HTERT-HM (cell line): ENCODE data around the gene JMJD7.

DNA sequence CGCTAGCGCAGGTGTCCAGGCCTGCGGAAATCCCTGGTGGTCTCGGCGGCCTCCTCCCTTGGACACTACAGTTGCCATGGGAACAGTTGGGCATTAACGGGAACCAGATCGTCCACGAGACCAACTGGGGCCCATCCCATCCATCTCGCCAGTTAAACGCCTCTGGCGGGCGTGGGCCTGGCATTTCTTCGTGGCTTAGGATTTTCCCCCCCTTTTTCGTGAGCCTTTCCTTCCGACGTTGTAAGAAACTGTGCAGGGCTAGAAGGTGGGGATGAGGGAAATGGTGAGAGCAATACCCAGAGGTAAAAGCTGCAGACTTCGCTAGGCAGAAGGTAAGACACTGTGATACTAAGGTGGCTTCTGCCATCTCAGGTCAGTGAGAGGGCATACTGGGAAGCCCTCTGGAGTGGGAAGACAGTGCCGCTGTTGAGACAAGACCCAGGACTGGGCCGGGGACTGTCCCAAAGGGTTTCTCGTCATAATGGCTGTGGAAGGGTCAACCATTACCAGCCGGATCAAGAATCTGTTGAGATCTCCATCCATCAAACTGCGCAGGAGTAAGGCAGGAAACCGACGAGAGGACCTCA, 604 bp downstream of the MAPKBP1 start:
- RRBS = 8% methylated on average over 3 of the region's 24 CpGs

- RRBS = under 1% methylated on average over 14 of the region's 54 CpGs
Measured at GRCh38 chr15:41828007-41828841, at the start of gene JMJD7. Gene JMJD7, plus strand, starts transcription at chr15:41828092.

GRCh38 chr15:41862710-41863379, 24.2 kb downstream of the PLA2G4B start:
- RRBS = no CpG with 5 or more reads among the region's 17 CpGs

- RRBS = 82% methylated on average over 1 of the region's 27 CpGs
Measured at GRCh38 chr15:41870392-41871224, 23.2 kb downstream of the SPTBN5 start.

- RRBS = 29% methylated on average over 12 of the region's 22 CpGs
Measured at GRCh38 chr15:41882484-41882875, 11.4 kb downstream of the SPTBN5 start.

DNA sequence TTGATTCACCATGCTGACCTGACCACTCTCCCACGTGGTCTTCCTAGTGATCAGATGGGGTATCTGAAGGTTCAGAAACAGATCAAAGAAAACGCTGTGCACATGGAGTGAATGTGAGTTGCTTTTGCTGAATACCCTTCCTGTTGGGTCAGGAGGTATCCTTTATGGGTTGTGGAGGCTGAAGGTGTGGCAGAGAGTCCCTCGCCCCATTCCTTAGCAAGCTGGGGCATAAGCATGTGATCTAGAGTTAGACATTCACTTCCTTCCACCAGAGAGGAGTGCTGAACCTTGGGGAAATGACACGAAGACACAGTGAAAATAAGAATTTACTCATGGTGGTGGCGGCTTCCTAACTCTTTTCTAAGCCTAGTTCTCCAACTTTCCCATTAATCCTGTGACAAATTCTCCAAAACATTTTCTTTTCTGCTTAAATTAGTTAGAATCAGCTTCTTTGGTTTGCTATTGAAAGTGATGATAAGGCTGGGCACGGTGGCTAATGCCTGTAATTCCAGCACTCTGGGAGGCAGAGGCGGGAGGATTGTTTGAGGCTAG, 27.9 kb upstream of the SPTBN5 start:
- RRBS = no CpG with 5 or more reads among the region's 7 CpGs

- RRBS = no CpG with 5 or more reads among the region's 13 CpGs
Measured at GRCh38 chr15:41945728-41946268, 26.6 kb downstream of the EHD4 start.

DNA sequence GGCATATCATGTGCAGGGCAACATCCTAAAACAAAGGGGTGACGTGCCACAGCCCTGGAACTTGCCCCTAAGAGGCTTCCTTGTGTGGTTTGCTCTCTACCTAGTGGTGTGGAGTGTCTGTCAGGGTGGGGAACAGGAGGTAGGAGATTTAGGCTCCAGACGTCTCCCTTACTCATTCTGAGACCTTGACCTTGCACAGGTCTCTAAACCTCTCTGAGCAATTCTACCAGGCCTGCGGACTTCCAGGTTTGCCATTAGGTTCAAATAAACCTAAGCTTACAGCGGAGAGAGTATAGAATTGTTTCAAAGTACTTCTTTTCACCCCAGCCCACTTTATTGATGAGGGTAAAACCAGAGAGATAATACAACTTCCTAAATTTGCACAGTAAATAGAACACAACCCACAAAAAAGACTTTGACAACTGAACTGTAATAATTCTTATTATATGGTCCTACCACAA, 25.1 kb downstream of the EHD4 start:
- RRBS = no CpG with 5 or more reads among the region's 4 CpGs

GRCh38 chr15:42045250-42045553, 24.4 kb upstream of the PLA2G4E start:
- RRBS = 3% methylated on average over 2 of the region's 6 CpGs

DNA sequence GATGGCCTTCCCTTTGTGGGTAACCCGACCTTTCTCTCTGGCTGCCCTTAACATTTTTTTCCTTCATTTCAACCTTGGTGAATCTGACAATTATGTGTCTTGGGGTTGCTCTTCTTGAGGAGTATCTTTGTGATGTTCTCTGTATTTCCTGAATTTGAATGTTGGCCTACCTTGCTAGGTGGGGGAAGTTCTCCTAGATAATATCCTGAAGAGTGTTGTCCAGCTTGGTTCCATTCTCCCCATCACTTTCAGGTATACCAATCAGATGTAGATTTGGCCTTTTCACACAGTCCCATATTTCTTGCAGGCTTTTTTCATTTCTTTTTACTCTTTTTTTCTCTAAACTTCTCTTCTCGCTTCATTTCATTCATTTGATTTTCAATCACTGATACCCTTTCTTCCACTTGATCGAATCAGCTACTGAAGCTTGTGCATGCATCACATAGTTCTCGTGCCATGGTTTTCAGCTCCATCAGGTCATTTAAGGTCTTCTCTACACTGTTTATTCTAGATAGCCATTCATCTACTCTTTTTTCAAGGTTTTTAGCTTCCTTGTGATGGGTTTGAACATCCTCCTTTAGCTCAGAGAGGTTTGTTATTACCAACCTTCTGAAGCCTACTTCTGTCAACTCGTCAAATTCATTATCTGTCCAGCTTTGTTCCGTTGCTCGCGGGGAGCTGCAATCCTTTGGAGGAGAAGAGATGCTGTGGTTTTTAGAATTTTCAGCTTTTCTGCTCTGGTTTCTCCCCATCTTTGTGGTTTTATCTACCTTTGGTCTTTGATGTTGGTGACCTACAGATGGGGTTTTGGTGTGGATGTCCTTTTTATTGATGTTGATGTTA, 22.2 kb upstream of the GANC start:
- RRBS = no CpG with 5 or more reads among the region's 8 CpGs

- RRBS = no CpG with 5 or more reads among the region's 4 CpGs
Measured at GRCh38 chr15:42272556-42272915, 465 bp upstream of the GANC start.

- RRBS = no CpG with 5 or more reads among the region's 2 CpGs
Measured at GRCh38 chr15:42331293-42331682, 28.0 kb upstream of the CAPN3 start.

DNA sequence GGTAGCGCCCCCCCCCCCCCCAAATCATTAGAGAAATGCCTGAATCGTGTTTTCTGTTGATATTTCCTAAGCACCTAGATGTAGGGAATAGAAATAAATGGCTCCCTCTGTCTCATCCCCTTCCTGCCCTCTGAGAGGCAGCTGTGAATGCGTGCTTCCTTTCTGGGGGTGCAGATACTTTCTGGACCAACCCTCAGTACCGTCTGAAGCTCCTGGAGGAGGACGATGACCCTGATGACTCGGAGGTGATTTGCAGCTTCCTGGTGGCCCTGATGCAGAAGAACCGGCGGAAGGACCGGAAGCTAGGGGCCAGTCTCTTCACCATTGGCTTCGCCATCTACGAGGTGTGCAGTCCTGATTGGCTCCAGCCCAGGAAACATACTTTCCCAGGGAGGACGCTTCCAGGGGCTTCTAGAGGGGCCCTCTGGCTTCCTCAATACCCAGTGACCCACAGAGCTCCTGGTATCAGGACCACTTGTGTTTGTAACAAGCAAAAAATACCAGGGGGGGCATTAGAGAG, 42.2 kb downstream of the CAPN3 start:
- RRBS = no CpG with 5 or more reads among the region's 12 CpGs

- RRBS = no CpG with 5 or more reads among the region's 8 CpGs
Measured at GRCh38 chr15:42410700-42411063, 51.4 kb downstream of the CAPN3 start.

GRCh38 chr15:42508083-42508780, 12.8 kb downstream of the SNAP23 start:
- RRBS = no CpG with 5 or more reads among the region's 11 CpGs

- RRBS = no CpG with 5 or more reads among the region's 5 CpGs
Measured at GRCh38 chr15:42510899-42511473, 15.6 kb downstream of the SNAP23 start.

GRCh38 chr15:42549190-42549437, 476 bp downstream of the HAUS2 start:
- RRBS = no CpG with 5 or more reads among the region's 8 CpGs

- RRBS = no CpG with 5 or more reads among the region's 8 CpGs
Measured at GRCh38 chr15:42582617-42583507, 7.5 kb downstream of the STARD9 start.

DNA sequence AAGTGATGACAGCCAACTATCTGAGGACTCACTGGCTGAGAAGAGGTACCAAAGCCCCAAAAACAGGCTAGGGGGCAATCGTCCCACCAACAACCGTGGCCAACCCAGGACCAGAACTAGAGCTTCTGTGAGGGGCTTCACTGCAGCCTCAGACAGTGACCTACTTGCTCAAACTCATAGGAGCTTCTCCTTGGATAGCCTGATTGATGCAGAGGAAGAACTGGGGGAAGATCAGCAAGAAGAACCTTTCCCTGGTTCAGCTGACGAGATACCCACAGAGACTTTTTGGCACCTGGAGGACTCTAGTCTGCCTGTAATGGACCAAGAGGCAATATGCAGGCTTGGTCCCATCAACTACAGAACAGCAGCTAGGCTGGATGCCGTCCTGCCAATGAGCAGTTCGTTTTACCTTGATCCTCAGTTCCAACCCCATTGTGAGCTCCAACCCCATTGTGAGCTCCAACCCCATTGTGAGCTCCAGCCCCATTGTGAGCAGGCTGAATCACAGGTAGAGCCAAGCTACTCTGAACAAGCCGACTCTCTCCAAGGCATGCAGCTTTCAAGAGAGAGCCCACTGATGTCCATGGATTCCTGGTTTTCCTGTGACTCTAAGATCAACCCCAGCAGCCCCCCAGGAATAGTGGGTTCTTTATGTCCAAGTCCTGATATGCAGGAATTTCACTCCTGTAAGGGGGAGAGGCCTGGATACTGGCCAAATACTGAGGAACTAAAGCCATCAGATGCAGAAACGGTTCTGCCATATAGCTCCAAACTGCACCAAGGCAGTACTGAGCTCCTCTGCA, 51.7 kb downstream of the CDAN1 start:
- RRBS = no CpG with 5 or more reads among the region's 7 CpGs